Temporal lobe (tissue), 2 donors: ENCODE measurements around a stretch of chr12.

DNA sequence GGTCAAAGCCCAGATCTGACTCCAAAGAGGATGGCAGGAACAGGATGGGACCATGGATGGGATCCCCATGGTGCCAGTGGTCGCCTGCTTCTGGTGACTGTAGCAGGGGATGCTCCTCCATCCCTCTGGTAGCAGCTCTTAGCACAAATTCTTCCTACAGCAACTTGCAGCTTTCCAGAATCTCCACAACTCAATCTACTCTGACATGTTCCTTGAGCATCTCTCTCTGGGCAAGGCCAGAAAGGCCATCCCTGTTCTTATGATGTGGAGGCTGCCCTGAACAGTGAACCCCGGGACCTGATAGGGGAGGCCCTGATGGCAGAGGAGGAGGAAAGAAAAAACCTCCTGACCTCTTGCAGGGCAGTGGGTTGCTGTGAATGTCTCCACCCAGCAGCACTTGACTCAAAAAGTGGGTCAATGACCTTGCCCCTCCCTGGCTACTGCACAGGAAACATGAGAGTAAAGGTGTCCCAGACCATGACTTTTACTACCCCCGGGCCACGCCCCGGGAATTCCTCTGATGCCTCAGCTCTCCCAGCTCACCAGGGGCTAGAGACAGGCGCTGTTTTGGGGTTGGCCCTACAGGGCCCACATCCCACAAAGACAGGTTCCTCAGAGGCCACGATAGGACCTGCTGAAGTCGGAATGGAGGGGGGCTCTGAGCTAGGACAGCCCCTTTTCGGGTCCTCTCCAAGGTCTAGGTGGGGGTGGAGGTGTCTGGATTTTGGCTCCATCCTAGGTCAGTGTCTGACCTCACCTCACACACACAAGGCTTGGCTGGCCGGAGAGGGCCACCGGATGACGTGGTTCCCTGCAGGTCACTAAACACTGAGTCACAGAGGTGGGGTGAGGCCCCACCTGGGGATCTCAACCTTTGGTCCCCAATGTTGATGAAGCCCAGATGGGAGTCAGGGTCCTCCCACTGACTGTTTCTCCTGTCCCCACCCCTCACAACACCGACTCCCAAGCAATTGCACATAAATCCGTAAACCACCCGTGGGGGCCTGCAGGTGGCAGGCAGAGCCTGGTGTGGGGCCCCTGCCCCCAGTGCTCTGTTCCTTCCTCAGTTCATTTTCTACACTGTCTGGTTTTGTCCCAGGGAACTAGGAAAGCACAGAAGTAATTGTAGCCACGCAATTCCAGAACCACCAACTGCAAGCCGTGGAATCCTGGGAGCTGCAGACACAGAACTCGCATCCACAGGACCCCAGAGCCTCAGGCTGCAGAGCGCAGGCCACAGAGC lies 1.6 kb downstream of the RHOF start:
- RAMPAGE, long total RNA, result no peak

- RAMPAGE, long total RNA, result no peak
These were observed 4.3 kb upstream of the RHOF start for GRCh38 chr12:121797899-121798157.

- RAMPAGE, long total RNA, result no peak
These were observed 13.5 kb downstream of the SETD1B start for GRCh38 chr12:121816879-121818090.

DNA sequence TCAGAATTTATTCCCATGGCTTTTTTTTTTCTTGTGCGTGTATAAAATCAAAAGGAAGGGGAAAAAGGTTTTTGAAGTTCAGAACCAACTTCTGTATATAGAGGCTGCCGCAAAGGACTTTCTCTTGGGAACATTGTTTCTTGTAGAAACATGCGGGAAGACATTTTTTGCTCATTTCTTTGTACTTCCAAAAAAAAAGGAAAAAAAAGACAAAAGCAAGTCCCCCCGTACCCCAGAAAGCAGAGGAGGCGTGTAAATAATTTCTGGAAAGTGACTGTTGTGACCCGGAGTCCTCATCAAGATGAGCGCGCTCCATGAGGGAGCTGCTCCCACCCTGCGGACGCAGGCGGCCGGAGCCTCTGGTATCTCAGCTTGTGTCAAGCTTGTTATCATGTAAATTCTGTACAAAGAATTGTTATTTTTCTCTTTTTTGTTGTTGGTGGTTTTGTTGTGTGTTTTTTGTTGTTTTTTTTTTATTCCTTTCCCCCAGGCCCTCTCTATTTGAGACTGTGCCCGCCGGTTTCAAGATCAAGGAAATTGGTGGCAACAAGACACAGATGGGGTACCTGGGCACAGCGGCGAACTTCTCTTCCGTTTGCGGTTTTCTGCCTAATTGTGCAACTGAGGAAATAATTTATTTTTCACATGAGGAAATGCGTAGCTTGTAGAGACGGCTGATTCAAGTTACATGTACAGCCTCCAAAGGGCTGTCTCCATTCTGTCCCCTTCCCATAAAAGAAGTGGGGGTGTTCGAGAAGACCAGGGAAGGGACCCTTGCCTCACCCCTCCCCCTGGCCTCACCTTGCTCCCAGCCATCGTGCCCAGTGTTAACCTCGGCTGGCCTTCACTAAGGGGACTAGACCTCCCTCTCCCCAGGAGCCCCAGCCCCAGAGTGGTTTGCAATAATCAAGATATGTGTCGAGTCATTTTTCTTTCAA lies 27.0 kb downstream of the HPD start:
- RAMPAGE, long total RNA, result no peak

DNA sequence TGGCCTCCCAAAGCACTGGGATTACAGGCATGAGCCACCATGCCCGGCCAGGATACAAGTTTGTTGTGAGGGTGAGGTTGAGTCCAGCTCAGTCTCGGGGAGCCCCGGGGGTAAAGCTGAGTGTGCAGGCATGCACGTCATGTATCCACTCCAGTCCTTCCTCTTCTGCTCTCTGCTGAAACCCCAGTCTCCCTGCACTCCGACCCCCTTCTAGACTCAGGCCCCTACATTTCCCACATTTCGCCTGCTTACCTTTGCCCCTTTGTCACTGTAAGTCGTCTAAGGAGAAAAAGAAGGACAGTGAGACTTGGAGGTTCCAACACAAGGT lies 260 bp downstream of the HPD start:
- RAMPAGE, long total RNA, result no peak

- RAMPAGE, long total RNA, result no peak
These were observed 5.3 kb downstream of the PSMD9 start for GRCh38 chr12:121893812-121894311.

DNA sequence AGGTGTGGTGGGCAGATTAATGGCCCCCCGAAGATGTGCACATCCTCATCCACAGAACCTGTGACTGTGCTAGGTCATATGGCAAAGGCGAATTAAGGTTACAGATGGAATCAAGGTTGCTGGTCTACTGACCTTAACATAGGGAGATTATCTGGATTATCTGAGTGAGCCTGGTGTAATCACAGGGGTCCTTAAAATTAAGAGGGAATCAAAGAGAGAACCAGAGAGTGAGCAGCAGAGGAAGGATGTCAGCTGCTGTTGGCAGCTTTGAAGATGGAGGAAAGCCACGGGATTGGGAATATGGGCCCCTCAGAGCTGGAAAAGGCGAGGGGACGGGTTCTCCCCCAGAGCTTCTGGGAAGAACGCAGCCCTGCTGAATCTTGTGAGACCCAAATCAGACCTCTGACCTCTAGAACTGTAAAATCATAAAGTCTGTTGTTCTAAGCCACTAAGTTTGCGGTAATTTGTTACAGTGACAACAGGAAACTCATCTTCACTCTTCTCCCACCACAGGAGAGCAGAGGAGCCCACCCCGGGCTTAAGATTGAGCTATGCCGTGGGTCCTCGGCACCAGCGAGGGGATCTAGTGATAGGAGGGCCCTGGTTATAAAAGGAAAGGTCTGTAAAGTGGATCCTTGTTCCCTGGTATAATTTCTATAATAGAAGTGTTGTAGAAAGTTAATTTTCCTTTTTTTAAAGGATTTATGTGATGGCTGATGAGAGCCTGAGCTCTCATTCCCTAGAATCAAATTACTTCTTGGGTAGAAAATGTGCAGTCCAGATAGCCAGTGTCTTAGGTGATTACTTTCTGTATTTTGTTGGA lies 7.5 kb downstream of the MLXIP start:
- RAMPAGE, long total RNA, result no peak

GRCh38 chr12:122108452-122109016 lies 30.0 kb downstream of the MLXIP start:
- RAMPAGE, long total RNA, result no peak

GRCh38 chr12:122124049-122124810 lies 45.7 kb downstream of the MLXIP start:
- RAMPAGE, long total RNA, result no peak

DNA sequence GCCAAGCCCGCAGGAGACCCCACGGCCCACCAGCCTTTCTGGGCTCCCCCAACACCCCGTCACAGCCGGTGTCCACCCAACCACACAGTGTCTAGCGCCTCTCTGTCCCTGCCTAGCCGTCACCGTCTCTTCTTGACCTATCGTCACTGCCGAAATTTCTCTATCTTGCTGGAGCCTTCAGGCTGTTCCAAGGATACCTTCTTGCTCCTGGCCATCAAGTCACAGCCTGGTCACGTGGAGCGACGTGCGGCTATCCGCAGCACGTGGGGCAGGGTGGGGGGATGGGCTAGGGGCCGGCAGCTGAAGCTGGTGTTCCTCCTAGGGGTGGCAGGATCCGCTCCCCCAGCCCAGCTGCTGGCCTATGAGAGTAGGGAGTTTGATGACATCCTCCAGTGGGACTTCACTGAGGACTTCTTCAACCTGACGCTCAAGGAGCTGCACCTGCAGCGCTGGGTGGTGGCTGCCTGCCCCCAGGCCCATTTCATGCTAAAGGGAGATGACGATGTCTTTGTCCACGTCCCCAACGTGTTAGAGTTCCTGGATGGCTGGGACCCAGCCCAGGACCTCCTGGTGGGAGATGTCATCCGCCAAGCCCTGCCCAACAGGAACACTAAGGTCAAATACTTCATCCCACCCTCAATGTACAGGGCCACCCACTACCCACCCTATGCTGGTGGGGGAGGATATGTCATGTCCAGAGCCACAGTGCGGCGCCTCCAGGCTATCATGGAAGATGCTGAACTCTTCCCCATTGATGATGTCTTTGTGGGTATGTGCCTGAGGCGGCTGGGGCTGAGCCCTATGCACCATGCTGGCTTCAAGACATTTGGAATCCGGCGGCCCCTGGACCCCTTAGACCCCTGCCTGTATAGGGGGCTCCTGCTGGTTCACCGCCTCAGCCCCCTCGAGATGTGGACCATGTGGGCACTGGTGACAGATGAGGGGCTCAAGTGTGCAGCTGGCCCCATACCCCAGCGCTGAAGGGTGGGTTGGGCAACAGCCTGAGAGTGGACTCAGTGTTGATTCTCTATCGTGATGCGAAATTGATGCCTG lies 3.2 kb downstream of the B3GNT4 start:
- RAMPAGE, long total RNA, result no peak

GRCh38 chr12:122420942-122421234 lies 1.6 kb downstream of the CLIP1 start:
- RAMPAGE, long total RNA, result no peak

- RAMPAGE, long total RNA, result no peak
These were observed 831 bp upstream of the CLIP1 start for GRCh38 chr12:122423204-122423796.

- RAMPAGE, long total RNA, result no peak
These were observed 35.0 kb downstream of the ZCCHC8 start for GRCh38 chr12:122465841-122466051.

DNA sequence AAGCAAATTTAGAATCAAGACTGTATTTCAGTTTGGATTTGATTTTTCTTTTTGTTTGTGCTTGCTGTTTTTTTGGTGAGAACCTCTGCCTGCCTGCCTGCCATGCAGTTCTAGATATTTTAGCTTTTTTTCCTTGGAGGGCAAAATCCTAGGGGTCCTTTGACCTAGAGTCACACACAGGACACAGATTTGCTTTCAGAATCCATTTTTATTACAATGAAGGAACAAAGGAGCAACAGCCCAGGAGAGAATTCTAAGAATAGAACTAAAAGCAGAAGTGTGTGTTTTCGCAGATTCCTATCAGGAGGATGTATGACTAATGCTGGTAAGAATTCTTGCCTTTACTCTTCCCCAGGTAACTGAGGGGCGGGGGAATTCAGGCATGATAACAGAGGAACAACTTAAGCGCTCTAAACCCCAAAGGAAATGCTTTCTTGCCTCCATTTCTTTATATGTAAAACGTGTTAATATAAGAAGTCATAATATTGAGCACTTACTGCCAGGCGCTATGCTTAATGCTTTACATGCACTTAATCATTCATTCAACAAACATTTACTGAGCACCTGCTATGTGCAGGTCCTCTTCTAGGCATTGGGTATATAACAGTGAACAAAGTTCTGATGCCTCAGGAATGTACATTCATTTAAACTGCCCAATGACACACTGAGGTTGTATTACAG lies 4.6 kb downstream of the HCAR1 start:
- RAMPAGE, long total RNA, result no peak

DNA sequence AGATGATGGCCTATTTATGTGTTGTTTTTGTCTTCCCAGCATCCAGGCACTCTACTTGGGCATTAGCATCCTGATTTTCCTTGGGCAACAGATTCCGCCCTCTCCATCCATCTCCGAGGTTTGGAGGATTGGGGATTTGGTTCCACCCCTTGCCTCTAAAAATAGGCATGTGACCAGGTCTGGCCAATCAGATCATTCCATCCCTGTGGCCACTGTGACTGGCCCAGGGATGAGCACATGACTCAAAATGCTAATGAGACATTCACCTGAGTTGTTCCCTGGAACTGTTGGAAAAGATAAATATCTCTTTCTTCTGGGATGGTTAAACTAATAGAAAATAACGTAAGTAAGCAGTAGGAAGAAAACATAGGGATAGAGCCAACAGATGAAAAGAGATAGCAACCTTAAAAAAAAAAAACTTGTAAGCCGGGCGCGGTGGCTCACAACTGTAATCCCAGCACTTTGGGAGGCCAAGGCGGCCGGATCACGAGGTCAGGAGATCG lies 2.6 kb upstream of the DENR start:
- RAMPAGE, long total RNA, result no peak

GRCh38 chr12:122849374-122850224 lies 14.3 kb downstream of the HIP1R start:
- RAMPAGE, long total RNA, result no peak

DNA sequence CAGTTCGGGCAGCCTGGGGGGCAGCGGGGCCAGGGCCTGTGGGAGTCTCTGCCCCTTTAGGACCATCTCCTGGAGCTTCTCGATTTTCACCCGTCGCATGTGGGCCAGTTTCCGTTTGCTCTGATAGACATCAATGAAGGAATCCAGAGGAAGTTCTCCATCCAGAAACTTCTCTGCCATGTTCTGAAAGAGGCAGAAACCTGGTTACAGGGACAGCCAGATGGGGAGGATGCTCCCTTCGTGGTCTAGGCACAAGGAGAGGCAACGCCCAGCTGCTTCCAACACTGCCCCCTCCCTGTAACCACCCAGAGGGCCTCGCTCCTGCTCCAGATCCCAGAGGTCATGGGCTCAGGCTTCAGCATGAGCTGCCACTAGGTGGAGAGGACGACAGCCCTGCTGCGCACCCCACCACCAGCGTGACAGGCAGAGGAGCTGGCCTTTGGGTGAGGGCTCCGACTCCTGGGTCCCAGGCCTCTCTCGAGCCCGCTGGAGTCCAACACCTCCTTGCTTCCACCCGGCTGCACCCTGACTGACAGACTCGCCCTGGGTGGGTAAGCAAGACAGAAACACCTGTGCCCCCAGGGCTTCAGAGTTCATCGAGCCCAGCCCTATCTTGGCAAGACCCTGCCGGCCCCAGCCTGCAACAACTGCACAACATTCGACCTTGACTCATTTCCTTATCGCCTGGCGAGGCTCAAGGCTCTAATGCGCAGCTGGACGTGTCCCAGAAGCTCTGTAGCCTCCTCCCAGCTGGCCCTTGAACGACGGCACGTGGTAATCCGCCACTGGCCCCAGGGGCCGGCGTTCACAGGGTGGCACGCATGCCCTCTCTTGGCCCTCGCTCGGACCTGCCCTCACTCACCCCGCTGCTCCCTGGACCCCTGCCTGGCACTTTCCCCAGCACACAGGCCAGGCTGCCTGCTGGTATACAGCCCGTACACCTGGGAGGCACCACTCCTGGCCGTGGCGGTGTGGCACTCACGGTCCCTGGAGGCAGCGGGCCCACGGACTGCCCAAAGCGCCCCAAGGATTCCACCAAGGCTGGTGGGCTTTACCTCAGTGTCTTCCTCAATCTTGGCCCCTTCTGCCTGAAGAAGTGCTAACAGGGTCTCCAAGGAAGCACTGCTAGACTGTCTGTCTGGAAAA lies 28.1 kb downstream of the VPS37B start:
- RAMPAGE, long total RNA, result no peak

GRCh38 chr12:122875072-122876113 lies 20.5 kb downstream of the VPS37B start:
- RAMPAGE, long total RNA, result no peak

- RAMPAGE, long total RNA, result no peak
These were observed 12.0 kb downstream of the VPS37B start for GRCh38 chr12:122883754-122884398.

DNA sequence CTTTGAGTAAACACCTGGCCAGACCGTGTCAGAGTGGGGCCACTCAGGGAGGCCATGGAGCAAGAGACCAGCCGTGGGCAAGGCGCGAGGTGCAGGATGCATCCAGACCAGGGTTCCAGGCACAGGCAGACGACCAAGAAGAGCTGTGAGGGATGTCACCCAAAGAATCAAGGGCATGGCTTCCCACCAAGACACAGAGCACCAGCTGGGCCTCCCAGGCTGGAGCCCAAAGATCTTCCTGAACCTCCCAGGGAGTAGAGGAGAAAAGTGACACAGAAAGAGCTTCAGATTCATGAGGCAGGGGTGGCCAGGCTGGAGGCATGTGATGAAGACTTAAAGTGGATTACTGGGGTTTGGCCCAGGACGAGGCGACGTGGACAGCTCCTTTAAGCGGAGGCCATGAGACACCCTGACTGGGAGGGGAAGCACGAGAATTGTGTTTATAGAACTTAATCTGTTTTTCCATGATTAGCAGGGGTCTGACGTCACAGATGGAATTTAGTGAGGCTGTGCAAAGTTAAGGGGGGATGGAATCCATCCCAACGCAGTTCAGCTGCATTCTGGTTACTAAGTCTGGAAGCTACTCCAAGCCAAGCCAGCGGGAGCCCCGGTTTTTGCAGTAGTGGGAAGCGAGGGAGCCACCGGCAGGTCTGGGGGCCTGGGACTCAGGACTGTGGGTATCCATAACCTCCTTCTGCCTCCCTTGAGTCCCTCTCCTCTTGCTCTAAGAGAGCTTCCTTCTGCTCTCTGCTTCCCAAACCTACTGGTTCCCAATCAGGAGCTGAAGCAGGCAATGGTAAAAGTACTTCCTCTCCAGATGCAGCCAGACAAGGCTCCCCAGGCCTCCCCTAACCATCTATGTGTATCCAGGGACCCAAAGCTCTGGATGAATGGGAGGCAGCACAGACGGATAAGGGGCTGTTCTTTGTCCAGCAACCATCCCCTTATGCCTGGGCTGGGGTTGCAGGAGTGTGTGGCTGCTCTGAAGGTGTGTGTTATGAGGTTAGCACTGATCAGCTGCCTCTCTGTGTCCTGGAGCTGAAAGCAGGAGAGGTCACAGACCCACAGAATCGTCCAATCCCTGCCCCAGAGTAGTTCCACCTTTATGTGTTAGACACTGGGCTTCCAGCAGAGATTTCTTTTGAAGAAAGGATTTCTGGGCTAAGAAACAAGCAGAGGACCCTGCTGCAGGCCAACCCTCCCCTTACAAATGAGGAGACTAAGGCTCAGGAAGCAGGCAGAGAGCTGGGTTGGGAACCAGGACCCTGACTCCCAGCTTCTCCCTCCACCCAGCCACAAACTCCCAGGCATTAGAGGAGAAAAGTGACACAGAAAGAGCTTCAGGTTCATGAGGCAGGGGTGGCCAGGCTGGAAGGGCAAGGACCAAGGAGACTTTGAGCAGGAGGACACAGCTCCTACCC lies 62.0 kb downstream of the ARL6IP4 start:
- RAMPAGE, long total RNA, result no peak